Pericardium (tissue), 1 donor: ENCODE measurements around the gene CASP9.

- RRBS, result no CpG with 5 or more reads among the region's 10 CpGs
Observed at GRCh38 chr1:13900858-13901601, 201.0 kb downstream of the PRDM2 start.

DNA sequence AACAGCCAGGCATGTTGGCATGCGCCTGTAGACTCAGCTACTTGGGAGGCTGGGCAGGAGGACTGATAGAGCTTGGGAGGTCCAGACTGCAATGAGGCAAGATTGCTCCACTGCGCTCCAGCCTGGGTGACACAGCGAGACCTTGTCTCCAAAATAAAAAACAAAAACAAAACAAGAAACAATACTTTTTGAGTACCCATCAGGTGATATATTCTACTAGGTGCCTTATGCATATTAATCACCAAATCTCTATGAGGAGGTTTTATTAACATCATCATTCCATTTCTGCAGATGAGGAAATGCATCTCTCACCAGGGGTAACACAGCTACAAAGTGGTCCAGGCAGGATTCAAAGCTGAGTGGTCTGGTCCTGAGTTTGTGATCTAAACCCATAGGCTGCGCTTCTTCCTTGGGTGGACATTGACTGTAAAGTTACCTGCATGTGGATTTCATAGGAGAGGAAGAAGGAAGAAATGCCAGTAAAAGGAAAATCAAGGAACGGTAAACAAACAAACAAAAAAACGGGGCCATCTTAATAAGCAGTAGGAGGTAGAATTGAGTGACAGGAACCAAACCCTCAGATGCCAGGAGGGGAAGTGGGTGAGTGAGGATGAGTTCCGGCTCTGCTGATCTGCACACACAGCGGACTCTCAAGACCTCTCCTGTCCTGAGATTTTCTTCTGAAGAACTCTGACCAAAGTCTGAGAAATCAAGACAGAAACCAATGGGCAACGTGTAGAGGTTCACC lies 323.4 kb downstream of the PRDM2 start:
- RRBS, result no CpG with 5 or more reads among the region's 9 CpGs

DNA sequence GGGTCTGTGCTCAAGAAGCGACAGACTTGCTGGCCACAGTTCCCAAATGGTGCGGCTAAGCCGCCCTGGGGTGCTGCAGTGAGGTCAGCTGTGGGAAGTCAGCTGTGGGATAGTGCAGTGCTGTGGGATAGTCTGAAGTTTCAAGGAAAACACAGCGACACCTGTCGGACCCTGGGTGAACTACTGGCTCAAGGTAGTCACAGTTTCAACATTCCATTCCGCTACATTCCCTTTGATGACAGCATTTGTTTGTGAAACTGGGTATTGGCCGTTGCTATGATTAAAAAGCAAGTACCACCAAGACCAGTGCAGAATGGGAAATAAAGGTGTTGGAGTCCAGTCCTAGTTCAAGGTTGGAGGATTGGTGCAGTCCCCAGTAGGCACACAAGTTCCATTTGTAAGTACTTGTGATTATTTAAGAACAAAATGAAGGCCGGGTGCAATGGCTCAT lies 133.5 kb downstream of the KAZN start:
- RRBS, result no CpG with 5 or more reads among the region's 8 CpGs

GRCh38 chr1:14733637-14734056 lies 135.2 kb downstream of the KAZN start:
- RRBS, result no CpG with 5 or more reads among the region's 12 CpGs

GRCh38 chr1:14758427-14759241 lies 160.1 kb downstream of the KAZN start:
- RRBS, result no CpG with 5 or more reads among the region's 6 CpGs

- RRBS, result 89% methylated on average over 3 of the region's 6 CpGs
Observed at GRCh38 chr1:14863124-14863655, 264.7 kb downstream of the KAZN start.

DNA sequence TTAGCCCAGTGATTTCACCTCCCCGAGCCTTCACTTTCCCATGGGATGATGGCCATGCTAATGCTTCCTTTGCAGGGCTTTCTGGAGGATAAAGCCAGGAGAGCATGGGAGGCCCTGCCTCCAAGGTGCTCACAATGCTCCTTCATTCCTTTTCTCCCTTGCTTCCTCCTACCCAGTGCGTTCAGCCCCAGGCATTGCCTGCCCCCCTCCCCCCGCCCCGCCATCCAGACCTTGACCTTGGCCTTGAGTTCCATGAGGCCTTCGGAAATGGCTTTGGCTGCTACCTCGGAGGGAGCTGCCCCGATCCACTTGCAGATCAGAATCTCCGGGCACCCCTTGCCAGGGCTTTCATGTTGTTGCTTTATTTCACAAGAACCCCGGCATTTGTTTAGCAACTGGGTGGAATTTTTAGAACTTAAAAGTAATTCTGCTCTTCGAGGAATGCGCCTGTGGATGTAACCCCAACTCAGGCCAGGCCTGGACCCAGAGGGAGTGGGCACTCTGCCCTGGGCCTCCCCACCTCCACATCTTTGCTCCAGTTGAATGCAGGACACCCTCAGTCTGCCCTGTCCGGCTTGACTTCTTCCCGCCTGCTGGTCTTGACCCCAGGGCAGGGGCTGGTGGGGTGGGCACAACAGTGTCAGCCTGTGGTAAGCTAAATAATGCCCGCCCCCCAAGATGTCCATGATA lies 154.1 kb upstream of the TMEM51 start:
- RRBS, result 65% methylated on average over 1 of the region's 14 CpGs

DNA sequence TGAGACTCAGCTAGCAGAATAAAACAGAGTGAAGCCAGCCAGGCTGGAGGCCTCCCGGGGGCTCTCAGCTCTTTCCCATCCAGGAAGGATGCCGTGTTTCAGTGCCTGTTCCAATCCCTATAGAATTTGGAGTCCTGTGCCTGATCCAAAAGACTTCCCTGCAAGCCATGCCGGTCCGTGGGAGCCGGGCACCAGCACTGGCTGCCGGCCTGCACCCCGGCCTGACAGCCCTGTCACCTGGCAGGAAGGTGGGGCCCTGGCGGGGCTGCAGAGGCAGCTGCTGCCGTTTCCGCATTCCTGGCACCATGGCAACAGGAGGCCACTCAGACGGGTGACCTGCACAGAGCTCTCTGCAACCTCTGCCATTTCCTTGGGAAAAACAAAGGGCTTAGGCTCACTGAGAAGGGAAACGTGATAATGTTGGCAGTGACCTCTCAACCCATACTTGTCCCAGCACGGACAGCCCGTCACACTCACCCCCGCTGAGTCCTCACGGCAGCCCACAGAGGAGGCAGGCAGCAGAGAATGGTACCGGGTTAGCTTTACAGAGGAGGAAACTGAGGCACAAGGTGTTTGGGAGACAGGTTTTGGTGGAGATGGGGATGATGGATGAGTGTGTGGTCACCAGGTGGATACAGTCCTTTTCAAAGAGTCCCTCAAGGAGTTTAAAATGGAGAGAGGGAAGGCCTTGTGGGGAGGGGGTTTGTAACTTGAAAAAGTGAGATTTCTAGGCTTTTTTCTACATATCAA lies 63.1 kb upstream of the TMEM51 start:
- RRBS, result 56% methylated on average over 1 of the region's 17 CpGs

DNA sequence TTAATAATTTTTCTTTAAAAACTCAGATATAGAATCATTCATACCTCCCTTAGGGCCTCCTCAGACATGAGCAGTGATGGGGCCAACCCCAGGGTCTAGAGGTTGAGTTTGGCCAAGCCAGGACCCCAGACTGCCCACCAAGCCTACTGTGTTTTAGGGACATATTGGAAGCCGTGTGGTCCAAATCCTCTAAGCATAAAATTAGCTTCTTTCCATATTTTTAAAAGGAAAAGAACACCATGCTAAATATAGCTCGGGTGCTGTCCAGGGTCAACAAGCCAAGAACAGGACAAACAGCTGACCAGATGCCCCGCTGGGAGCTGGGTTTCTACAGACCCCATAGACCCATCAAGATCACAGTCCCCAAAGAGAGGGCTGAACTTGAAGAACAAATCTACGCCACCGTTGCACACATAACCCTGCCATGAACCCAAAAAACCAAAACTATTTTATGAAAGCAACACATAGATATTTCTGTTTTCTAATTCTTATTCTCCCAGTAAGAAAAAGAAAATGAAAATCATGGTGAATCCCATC lies 36.4 kb upstream of the FHAD1 start:
- RRBS, result no CpG with 5 or more reads among the region's 5 CpGs

DNA sequence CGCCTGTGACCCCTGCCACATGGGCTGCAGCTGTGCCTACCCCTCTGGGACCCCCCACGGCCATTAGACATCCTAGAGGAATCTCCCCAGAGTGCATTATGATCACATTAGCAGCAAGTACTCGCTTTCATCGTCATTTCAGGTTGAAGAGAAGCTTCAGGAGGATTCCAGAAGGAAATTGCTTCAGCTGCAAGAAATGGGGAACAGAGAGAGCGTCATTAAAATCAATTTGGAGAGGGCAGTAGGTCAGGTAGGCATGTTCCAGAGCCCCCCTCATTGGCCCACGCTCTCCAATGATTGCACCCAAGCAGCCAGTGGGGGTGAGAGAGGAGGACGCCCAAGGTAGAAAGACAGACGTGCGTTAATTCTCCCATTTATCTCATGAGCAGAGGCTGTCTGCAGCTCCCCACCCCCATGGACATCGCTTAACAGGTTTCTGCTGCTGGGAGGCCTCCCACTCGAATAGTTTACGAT lies 77.3 kb downstream of the FHAD1 start:
- RRBS, result no CpG with 5 or more reads among the region's 12 CpGs

GRCh38 chr1:15337603-15338455 lies 71.9 kb upstream of the EFHD2 start:
- RRBS, result 16% methylated on average over 3 of the region's 18 CpGs

- RRBS, result no CpG with 5 or more reads among the region's 12 CpGs
Observed at GRCh38 chr1:15343726-15344198, 65.9 kb upstream of the EFHD2 start.

- RRBS, result 84% methylated on average over 9 of the region's 30 CpGs
Observed at GRCh38 chr1:15428456-15429134, 9.6 kb upstream of the CTRC start.

GRCh38 chr1:15506806-15507372 lies 17.1 kb downstream of the CASP9 start:
- RRBS, result 93% methylated on average over 7 of the region's 19 CpGs

DNA sequence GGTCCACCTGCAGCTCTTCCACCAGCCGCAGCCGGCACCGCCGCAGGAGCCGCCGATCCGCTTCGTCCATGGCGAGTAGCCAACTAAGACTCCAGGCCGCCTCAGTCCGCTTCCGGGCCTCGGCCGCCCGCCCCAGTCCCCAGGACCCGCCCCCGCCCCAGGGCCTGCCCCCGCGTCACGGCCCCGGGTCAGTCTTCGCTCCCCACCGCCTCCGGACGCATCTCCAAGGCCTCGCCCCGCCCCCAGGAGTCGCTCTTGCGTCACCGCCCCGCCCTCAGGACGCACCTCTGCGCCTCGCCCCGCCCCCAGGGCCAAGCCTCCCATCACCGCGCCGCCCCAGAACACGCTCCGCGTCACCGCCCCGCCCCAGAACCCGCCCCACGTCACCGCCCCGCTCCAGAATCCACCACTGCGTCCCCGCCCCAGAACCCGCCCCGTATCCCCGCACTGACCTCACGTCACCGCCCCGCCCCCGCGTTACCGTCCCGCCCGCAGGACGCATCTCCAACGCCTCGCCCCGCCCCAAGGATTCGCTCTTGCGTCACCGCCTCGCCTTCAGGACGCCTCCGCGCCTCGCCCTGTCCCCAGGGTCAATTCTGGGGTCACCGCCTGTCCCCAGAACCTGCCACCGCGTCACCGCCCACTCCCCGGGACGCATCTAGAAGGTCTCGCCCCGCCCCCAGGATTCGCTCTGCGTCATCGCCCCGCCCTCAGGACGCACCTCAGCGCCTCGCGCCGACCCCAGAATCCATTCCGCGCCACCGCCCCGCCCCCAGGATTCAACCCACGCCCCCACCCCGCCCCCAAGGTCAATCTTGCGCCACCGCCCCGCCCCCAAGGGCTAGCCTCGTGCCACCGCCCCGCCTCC lies at the start of gene CASP9:
CASP9 (minus strand) TSS at position 85 of the 868 bp plus-strand sequence.
- RRBS, result 2% methylated on average over 20 of the region's 101 CpGs

- RRBS, result no CpG with 5 or more reads among the region's 11 CpGs
Observed at GRCh38 chr1:15632982-15633776, 15.9 kb downstream of the DDI2 start.

GRCh38 chr1:15669142-15669654 lies 9.7 kb downstream of the RSC1A1 start:
- RRBS, result no CpG with 5 or more reads among the region's 10 CpGs

GRCh38 chr1:15680037-15680518 lies 4.0 kb upstream of the PLEKHM2 start:
- RRBS, result no CpG with 5 or more reads among the region's 12 CpGs

- RRBS, result no CpG with 5 or more reads among the region's 3 CpGs
Observed at GRCh38 chr1:15681268-15681866, 2.8 kb upstream of the PLEKHM2 start.

DNA sequence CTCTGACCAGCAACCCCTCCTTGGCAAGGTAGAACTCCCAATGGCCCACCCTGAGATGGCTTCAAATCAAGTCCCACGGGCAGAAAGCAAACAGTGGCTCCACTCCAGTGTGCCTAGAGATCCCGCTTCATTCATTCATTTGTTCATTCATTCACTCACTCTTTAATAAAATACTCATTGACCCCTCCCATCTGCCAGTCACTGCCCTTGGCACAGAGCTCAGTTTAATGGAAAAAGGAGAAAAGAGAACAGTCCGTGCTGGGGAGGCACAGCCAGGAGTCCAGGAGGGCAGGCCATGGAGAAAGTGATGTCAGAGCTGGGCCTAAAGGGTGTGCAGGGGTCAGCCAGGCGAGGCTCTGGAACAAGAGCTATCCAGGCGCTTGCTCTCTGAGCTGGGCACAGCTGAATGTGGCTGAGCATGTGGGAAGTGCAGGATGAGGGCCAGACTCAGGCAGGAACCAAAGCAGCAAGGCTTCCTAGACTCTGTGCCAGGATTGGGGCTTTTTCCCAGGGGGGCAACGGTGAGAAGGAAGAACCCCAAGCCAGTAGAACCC lies 8.0 kb downstream of the UQCRHL start:
- RRBS, result no CpG with 5 or more reads among the region's 6 CpGs